Epidermal melanocyte (primary cell): ENCODE measurements around the genes POLR2L and MUC5B.

DNA sequence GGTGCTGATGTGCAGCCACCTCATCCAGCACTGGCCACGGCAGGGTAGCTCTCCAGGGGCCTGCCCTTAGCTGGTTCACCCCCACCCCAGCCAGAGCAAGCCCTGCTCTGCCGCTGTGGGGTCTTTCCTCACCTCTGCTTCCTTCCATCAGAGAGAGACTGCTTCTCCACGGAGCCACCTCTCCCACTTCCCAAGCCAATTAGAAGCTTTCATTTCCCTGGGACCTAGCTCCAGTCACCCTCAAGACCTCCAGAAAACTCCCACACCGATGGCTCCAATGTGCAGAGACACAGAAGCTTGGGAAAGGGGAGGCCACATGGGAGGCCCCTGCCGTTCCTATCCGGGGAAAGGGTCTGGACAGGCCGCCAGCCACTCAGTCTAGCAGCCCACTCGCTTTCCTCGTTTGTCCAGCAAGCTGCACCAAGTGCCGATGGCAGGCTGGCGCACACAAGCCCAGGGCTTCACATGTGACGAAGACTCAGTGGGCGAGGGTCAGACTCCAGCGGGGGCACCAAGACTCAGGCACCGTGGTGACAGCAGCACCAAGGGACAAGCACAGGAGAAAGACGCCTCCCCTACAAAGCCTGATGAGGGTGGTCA is 1.4 kb downstream of the POLR2L start:
- RRBS: no CpG with 5 or more reads among the region's 16 CpGs

DNA sequence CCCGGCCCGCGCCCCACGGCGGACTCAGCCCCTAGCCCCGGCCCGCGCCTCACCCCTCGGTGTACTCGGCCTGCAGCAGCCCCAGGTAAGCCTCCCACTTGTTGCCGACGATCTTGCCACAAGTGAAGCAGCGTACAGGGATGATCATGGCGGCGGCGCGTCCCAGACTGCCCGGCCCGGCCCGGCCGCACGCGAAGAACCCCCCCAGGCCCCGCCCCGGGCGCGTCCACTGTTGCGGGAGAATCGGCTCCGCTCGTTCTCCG is at the start of gene POLR2L:
POLR2L (minus strand) TSS at position 169 of the 263 bp plus-strand sequence.
- RRBS: 3% methylated on average over 18 of the region's 32 CpGs

DNA sequence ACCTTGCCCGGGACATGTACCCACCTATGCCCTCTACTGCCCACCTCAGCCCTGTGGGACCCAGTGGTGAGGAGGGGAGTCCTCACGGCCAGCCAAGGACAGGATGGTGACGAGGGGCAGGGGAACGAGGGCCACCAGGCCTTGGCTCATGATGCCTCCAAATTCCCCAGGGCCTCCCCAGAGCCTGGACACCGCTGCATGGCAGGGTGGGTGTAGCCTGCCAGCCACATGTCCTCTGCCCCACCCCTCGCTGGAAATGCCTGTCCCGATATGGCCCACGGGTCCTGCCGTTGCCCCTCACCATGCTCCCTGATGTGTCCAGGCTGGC is 26.2 kb downstream of the TSPAN4 start:
- RRBS: no CpG with 5 or more reads among the region's 9 CpGs

DNA sequence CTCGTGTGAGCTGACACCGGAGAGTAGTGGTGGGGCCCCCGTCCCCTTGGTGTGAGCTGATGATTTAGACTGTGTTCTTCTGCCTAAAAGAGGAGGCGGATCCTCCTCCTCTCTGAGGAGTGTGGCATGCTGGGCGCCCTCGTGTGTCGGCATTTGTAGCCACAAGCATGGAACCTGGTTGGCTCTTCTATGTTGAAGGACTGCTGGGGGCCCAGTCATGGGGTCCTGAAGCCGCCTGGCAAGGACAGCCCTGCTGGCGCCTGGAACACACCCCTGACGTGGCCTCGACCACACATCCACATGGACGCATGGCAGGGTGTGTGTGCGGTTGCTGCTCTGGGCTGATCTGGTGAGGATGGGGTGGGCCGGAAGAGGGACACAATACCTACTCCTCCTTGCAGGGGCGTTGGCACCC is 50.2 kb downstream of the AP2A2 start:
- RRBS: no CpG with 5 or more reads among the region's 15 CpGs

DNA sequence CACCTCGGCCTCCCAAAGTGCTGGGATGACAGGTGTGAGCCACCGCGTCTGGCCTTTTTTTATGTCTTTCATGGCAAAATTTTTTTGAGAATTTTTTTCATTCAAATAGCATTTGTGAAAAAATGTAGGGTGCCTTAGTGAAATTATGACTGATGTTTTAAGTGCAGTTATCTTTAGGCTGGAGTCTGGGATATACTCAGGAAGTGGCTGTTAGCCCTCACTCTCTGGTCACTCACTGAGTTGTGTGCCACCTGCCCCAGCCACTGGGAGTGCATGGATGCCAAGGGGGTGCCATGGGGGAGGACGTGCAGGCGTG is 36.5 kb downstream of the MUC6 start:
- RRBS: no CpG with 5 or more reads among the region's 5 CpGs

DNA sequence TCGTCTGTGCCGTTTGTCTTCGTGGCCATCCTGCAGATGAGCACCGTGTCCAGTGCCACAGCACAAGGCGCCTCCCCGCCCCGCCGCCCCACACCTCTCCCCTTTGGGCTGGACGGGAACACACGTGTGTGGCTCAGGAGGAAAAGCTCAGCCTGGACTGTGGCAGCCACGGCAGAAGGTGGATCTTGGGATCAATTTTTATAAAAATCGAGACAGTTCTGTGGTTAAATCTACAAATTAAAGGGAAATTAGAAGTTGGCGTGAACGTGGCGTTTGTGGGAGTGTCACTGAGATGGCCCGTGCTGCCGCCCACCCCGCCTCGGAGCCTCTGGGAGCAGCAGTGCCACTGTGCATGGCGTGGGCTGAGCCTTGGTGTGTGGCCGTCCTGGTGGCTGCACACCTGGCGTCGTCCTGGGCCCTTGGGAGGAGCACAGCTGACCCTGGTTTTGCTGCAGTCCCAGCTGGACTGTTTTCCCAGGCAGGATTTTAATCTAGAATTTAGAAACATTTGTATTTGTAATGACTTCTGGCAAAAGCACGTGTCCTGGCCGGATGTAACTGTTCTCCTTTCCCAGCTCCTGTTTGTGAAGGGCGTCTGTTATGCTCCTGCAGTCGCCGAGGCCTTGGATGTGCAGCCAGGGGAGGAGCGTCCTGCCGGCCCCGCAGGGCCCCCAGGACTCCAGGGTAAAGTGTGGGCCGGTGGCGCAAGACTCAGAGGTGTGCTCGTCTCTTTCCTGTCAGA is 25.7 kb downstream of the MUC6 start:
- RRBS: 93% methylated on average over 3 of the region's 34 CpGs

DNA sequence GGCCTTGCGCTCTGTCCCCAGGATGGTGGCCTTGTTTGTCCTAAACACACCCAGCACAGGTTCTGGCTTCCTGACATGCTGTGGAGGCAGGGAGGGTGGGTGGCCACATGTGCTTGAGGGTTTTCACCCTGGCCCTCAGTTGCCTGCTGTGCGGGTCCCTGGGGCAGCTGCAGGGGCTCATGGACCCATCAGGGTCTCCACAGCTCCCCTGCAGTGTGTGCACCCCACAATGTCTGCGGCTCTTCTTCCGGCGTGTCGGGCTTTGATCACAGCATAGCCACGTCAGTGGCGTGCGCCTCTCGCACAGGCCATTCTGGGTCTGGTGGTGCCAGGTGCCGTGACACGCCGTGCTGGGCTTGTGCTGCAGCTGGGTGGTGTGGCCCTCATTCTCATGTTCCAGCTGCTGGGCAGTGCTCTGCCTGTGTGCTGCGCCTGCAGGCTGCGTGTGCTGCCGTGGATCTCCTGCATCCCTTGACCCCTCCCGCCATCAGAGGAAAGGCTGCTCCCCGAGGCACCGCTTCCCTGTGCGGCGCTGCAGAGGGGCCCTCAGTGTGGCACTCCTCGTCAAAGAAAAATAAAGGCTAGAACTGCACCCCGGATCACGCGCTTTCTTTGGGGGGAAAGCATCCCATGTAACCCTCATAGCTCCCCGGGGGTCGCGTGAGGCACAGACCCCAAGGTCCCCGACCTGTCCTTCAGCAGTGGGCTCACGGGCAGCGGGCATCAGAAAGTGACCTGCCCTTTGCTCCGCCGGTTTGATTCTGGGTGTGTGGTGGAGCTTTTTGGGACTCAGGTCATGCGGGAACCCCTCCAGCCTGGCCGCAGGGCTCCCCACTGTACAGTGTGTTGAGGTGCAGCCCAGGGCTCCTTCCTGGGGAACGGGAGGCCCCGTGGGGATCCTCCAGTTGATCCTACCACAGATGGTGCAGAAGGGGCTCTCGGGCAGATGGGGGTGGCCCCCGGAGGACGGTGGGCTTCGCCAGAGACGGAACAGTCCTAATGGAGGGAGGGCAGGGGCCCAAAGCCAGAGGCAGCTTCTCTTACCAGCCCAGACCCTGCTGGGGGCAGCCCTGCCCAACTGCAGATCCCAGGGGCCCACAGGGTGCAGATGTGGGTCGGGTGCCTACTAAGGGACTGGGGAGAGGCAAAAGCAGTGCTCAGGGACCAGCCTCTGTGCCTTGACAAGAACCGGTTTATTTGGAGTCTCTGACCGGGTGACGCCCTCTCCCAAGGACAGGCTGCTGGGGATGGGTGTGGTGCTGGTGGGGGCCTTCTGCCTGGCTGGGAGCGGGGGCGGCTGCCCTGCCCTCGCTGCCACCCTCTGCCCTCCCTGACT is 24.4 kb downstream of the MUC6 start:
- RRBS: 96% methylated on average over 7 of the region's 49 CpGs

GRCh38 chr11:1052974-1053918 is 16.7 kb upstream of the MUC6 start:
- RRBS: 81% methylated on average over 5 of the region's 30 CpGs

- RRBS: no CpG with 5 or more reads among the region's 12 CpGs
Observed at GRCh38 chr11:1060677-1061088, 24.2 kb upstream of the MUC6 start.

DNA sequence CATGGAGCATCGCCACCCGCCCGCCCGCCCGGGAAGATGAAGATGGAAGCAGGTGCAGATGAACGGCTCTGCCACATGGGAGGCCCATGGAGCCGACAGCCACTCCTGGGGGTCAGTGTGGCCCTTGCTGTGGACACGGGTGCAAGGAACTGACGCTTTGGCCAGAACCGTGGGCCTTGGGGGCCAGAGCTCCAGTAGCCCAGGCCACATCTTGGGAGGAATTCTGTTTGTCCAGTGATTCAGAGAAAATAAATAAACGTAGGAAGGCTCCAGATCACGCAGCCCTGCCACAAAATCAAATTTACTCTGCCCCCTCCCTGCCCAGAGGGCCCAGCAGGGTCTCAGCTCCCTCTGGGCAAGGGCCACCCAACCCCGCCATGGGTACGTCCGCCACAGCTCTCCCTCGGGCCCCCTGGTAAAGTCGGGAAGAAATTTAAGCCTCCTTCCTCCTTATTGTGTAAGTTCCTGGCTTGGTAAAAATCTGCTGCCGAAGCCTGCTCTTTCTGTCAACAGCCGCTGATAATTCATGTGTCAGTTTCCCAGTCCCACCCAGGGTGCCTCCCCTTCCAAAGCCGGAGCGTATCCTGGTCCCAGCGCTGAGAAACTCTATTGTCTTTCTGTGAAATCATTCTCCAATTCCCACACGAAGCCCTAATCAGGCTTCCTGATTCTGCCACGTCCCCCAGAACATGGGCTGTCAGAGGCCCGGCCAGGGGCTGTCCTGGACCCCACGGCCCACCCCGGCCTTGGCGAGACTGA is 6.9 kb upstream of the MUC5AC start:
- RRBS: no CpG with 5 or more reads among the region's 28 CpGs

GRCh38 chr11:1222596-1223535 is at the start of gene MUC5B:
MUC5B (plus strand) TSS chr11:1223066.
- RRBS: 61% methylated on average over 11 of the region's 38 CpGs

DNA sequence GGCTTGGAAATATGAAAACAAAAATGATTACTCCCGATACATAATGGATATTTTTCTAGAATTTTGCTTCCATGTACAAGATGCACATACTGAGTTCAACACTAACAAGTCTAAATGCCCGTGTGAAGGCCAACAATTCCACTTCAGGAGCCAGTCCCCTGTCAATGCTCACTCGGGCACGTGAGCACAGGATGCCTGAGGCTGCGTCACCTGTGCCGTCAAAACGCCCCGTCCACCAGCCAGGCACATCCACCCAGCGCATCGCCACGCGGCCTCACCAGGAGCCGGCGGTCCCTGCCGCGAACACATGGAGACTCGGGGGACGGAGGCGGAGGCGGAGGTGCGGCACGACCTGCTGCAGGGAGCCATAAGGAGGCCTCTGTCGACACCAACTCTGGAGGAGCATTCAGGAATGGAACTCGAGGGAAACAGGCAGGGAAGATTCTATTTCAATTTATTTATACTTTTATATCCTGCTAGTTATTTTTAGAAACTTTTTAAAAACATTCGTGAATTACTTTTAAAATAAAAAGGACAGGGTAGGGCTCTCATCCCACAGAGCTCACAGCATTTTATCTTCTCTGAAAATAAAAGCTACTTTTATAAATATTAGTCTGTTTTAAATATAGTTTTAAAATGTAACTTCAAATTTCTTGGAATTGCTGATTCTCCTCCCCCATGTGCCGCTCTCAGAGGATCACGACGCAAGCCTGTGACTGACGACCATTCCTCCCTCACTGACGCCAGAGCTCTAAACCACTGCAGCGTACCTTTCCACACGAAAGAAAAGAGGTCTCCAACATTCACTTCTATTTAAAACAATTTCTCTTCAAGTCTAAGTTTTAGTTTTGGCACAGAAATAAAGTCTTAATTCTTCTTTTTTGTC is 9.6 kb downstream of the TOLLIP start:
- RRBS: no CpG with 5 or more reads among the region's 32 CpGs

- RRBS: 7% methylated on average over 13 of the region's 60 CpGs
Observed at GRCh38 chr11:1309897-1310806, 720 bp upstream of the TOLLIP start.

DNA sequence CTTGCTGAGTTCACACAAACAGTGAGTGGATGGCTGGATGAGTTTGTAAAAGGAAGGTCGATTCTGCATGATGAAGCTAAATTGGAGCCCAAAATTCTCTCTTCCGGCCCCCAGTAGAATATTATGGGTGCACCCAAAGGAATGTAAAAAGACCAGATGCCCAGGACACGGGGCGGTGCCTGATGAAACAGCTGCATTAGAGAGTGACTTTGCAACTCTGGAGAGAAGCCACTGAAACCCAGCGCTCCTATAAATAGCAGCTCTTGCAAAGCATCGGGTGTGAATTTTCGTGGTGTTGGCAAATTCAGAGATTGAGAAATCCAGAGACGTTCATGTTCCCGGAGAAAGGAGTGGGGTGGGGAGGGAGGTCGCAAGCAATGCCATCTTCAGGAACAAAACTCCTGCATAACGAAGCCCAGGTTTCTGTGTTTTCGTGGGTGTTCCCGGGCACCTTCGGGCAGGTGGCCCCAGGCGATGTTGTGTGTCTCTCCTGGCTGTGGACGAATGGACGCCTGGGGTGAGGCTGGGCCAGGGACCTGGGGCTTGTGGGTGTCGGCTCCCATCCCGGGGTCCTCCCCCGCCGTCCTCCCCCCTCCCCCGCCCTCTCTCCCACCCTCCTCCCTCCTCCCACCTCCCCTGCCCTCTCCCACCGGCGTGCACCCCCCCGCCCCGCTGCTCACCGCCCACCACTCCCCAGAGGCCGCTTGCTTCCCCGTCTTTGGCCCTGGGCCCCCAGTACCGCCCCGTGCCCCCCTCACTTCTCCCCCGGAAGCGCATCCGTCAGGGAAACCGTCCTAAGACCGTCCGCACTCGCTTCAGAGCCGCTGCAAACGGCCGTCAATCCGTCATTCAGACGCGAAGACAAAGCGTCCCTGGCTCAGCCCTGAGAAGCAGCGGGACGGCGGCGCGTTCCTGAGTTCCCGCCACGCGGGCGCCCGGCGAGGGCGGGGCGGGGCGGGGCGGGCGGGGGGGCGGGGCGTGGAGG is 26.6 kb upstream of the TOLLIP start:
- RRBS: 6% methylated on average over 12 of the region's 63 CpGs

- RRBS: no CpG with 5 or more reads among the region's 30 CpGs
Observed at GRCh38 chr11:1423287-1423838, 33.6 kb downstream of the BRSK2 start.

GRCh38 chr11:1445399-1445780 is 41.2 kb downstream of the MOB2 start:
- RRBS: 87% methylated on average over 9 of the region's 27 CpGs

DNA sequence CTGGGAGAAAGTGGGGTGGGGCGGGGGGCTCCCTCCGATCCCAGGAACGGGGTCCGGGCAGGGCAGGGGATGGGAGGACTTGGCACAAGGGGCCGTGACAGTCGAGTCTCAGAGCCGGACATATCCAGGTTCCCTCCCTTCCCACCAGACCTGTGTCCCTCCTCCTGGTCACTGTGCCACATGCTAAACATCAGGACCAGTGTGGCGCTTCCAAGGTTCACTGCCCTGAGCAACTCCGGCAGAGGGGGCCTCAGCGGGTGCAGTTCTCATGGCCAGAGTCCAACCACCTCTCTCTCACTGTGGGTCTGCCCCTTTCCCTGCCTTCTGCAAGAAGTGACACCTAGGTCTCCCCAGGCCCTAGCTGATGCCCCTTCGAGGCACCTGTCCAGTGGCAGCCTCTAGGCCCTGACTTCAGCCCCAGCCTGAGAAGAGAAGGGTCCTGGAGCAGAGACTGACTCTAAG is 2.0 kb downstream of the DUSP8 start:
- RRBS: 62% methylated on average over 4 of the region's 11 CpGs

GRCh38 chr11:1571369-1571821 is 676 bp downstream of the DUSP8 start:
- RRBS: 4% methylated on average over 22 of the region's 49 CpGs

GRCh38 chr11:1672417-1673714 is 24.1 kb upstream of the KRTAP5-6 start:
- RRBS: no CpG with 5 or more reads among the region's 23 CpGs

GRCh38 chr11:1682942-1683655 is 13.9 kb upstream of the KRTAP5-6 start:
- RRBS: 99% methylated on average over 2 of the region's 26 CpGs